ENCODE data around the genes USP38 and REELD1.

DNA sequence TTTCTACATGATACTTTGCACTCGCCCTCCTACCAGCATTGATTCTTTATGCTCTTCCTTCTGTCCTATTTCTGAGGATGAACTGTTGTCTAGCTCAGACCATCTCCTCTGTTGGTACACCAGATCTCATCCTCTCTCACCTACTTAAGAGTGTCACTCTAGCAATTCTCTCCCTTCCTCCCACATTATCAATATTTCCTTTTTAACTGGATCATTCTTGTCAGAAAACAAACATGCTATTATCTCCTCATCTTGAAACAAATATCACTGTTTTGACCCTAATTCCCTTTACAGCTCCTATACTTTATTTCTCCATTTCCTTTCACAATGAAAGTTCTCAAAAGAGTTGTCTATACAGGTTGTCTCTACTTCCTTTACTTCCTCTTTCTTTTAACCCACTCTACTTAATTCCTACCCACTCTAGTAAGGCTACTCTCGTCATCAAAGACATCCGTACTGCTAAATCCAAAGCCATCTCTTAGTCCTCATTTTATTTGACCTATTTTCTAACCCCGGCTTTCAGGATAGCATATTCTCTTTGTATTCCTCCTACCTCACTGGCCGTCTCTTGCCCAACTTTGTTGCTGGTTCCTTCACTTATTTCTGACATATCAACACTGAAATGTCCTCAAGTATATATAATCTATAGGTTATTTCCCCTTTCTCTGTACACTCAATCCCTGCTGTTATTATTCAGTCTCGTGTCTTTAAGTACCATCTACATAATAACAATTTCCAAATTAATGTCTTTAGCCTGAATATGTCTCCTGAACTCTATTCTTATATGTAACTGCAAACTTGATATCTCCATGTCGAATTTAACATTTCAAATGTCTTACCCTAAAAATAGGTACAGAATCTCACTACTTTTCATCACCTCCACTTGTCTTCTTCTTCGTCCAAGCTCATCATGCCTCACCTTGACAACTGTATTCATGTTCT, 496.4 kb downstream of the IL15 start:
- RRBS: no CpG with 5 or more reads among the region's 8 CpGs

DNA sequence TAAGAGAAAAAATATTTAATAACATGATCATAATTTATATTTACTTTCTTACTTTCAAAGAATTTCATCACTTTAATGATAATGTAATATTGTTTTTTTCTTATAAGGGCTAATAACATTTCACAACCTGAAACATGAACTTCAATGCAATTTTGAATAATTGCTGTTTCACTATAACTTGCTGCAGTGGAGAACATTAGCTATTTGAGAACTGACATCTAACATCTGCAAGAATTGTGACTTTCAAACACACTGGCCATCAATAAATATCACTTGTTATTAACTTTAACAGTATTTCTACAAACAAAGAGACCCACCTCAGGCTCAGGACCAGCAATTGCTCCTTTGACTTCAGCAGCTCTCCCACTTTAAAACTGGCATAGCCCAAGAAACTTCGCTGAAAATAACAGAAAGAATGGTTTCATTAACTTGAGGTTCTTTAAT, 540.9 kb downstream of the INPP4B start:
- RRBS: no CpG with 5 or more reads among the region's 1 CpG

DNA sequence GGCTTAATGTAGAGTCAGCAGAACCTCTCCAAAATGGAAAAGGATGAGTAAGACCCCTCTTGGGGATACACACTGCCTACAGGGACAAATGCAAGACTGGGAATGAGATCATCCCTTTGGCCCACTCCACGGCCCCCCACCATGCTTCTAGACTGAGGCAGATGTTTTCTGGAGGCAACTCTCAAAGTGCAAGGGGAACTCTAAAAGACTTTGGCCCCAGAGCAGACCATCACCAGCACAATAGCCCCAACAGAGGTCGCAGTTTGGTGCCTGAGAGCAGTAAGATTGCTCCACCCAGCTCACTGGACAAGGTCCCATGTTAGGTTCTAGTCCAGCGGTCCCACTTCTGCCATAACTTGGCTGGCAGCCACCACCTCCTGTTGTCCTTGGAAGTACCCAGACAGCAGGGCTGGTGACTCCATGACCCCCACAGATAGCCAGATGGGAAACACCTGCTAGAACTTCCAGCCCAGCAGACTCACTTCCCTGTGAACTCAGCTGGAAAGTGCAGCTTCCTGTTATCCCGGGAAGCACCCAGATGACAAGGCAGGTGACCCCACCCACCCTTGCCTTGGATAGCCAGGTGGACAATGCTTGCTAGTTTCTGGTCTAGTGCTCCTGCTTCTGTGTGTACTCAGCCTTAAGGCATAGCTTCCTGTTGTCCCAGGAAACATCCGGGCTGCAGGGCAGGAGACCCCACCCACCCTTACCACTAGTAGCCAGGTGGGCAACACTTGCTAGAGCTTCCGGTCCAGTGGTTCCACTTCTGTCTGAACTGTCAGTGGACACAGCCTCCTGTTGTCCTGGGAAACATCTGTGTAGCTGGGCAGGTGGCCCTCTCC, 372.5 kb downstream of the INPP4B start:
- RRBS: 89% methylated on average over 2 of the region's 6 CpGs

GRCh38 chr4:142703930-142704286, 142.2 kb downstream of the INPP4B start:
- RRBS: no CpG with 5 or more reads among the region's 4 CpGs

GRCh38 chr4:142817245-142817796, 28.8 kb downstream of the INPP4B start:
- RRBS: no CpG with 5 or more reads among the region's 7 CpGs

DNA sequence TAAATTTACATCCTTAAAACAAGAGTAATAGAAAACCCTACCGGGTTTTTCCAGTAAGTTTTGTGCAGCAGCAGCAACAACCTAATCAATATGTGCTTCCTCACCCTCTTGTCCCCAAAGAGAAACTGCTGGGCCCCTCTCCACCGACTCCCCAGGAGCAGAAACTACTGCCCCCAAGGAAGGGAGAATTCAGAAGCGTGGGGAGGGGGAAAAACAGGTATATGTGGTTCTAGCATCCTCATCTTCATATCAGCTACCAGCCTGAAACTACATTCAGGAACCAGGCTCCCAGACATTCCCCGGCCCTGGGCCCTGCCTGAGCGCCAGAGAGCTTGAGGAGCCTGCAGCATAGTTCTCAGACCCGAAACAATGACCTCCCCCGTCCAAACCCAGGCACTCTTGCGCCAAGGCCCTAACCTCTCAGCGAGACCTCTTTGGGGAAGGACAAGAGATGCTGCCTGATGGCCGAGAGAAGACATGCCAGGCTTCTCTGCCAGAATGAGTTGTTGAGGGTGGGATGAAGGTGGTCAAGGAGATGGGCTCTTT, 941 bp downstream of the INPP4B start:
- RRBS: no CpG with 5 or more reads among the region's 10 CpGs

DNA sequence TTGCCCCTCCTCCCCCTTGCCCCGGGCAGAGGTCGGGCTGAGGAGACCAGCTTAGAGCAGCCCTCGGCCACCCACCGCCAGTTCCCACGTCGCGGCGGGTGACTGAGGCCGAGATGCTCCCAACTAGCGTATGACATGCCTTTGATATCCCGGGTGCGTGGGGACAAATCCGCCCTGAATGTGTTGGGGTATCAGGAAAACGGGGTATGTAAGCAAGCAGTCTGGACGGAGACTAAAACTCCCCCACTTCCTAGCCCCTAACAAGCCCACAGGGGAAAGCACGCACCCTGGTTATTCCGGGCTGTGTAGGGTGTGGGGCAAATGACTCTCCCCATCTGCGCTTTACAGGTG, 963 bp upstream of the INPP4B start:
- RRBS: 0% methylated on average over 2 of the region's 18 CpGs

DNA sequence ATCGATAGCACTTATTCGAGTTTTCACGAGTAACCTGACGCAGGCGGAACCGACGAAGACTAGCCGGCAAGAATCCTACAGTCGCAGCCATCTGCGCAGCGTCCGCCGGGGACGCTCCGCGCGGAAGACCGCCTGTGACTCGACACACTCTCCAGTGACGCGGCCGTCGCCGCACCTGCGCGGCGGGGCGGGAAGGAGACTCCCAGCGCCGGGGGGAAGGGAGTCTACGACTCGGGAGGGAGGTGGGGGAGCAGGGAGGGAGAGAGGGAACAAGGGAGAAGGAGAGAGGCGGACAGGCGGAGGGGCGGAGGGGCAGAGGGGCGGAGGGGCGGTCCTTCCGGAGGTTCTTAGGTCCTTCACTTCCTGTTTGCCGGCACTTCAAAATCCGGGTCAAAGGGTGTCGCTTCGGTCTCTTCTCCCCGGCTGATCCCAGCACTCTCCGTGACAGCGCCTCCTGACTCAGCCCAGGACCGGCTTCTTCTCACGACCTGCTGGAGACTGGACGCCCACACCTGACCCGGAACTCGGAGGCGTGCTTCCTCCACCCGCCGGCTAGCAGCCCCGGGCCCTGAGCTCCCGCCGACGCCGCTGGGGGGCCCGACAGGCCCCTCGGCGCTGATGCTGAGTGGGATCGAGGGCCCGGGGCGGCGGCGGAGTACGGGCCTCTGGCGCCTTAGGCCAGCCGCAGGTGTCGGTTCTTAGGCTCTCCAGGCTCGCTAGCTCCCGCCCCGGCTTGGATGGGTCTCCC, at the start of gene USP38:
Gene USP38 (plus strand): TSS at position 376 of the 748 bp plus-strand sequence.
- RRBS: 1% methylated on average over 41 of the region's 73 CpGs

DNA sequence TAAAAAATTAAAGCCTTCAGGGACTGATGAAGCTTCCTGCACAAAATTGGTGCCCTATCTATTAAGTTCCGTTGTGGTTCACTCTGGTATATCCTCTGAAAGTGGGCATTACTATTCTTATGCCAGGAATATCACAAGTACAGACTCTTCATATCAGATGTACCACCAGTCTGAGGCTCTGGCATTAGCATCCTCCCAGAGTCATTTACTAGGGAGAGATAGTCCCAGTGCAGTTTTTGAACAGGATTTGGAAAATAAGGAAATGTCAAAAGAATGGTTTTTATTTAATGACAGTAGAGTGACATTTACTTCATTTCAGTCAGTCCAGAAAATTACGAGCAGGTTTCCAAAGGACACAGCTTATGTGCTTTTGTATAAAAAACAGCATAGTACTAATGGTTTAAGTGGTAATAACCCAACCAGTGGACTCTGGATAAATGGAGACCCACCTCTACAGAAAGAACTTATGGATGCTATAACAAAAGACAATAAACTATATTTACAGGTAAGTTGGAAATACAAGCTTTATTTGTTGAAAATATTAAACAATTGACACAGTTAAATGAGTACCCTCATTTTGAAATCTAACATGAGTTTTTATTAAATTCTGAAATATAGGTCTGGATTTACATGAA, 29.8 kb downstream of the USP38 start:
- RRBS: no CpG with 5 or more reads among the region's 2 CpGs

DNA sequence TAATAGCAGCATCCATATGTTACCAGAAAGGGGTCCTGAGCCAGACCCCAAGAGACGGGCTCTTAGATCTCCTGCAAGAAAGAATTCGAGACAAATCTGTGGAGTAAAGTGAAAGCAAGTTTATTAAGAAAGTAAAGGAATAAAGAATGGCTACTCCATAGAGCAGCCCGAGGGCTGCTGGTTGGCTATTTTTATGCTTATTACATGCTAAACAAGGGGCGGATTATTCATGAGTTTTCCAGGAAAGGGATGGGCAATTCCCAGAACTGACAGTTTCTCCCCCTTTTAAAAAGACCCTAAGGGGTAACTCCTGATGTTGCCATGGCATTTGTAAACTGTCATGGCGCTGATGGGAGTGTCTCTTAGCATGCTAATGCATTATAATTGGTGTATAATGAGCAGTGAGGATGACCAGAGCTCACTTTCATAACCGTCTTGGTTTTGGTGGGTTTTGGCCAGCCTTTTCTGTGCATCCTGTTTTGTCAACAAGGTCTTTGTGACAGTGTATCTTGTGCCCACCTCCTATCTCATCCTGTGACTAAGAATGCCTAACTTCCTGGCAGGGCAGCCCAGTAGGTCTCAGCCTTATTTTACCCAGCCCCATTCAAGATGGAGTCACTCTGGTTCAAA, 25.7 kb downstream of the GAB1 start:
- RRBS: no CpG with 5 or more reads among the region's 6 CpGs

DNA sequence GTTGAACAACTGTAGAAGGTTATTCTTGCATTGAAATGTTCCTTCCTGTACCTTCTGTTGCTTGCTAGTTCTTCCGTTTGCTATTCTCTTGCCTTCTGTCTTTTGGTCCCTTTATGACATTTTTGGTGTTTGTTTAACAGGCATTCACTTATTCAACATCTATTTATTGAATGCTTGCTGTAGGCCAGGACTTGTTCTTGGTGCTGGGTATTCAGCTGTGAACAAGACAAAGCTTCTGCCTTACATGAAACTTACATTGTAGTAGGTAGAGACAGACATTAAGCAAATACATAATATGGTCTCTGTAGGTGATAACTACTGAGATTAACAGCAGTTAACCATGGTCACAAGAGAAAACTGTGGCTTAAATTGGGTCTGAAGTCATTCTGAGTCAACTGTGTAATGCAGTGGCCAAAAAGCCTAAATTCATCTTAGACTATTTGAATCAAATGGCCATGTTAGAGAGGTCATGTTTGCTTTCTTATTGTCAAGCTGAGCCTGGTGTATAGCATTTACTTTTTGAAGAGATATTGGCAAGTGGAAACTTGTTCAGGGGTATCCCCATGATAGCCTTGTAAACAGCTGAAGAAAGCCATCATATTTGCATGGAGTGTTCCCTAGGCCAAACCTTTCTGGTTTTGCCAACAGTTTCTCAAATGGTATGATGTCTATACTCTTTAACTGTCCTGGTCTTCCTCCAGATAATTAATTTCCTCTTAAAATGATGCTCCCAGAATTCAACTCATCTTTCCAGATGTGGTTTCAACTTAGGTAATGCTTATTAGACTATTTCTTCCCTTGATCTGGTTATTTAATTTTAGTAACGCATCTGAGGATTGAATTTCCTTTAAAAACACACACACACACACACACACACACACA, 35.8 kb downstream of the GAB1 start:
- RRBS: no CpG with 5 or more reads among the region's 2 CpGs

- RRBS: no CpG with 5 or more reads among the region's 2 CpGs
Measured at GRCh38 chr4:143420244-143420643, 83.6 kb downstream of the GAB1 start.

DNA sequence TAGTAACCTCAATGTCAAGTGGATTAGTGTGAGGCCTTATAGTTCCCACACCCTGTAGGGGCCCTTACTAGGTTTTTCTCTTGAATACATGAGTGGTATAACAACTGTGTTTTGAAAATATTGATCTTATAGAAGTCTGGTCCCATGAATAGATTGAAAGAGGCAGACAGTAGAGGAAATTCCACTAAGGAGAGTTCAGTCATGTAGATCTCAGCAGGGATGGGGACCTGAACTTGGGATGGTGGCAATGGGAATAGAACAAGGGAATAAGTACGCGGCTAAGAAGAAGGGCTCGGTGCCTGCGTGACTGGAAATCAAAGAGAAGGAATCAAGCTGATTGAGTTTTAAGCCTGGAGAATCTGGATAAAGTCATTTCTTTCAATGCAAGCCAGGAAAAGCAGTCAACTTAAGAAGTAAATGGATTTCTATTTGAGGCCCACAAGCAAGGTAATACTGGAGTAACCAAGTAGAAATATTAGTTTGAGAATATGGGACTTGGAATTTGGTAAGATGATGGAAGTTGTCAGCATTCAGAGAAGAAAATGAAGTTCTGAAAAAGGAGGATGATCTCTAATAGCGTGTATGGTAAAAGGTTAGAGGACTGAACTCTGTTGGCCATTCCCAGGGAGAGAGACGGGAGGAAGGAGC, 77.1 kb upstream of the SMARCA5 start:
- RRBS: no CpG with 5 or more reads among the region's 6 CpGs

- RRBS: no CpG with 5 or more reads among the region's 7 CpGs
Measured at GRCh38 chr4:145546475-145546957, 64.9 kb downstream of the SMAD1 start.

DNA sequence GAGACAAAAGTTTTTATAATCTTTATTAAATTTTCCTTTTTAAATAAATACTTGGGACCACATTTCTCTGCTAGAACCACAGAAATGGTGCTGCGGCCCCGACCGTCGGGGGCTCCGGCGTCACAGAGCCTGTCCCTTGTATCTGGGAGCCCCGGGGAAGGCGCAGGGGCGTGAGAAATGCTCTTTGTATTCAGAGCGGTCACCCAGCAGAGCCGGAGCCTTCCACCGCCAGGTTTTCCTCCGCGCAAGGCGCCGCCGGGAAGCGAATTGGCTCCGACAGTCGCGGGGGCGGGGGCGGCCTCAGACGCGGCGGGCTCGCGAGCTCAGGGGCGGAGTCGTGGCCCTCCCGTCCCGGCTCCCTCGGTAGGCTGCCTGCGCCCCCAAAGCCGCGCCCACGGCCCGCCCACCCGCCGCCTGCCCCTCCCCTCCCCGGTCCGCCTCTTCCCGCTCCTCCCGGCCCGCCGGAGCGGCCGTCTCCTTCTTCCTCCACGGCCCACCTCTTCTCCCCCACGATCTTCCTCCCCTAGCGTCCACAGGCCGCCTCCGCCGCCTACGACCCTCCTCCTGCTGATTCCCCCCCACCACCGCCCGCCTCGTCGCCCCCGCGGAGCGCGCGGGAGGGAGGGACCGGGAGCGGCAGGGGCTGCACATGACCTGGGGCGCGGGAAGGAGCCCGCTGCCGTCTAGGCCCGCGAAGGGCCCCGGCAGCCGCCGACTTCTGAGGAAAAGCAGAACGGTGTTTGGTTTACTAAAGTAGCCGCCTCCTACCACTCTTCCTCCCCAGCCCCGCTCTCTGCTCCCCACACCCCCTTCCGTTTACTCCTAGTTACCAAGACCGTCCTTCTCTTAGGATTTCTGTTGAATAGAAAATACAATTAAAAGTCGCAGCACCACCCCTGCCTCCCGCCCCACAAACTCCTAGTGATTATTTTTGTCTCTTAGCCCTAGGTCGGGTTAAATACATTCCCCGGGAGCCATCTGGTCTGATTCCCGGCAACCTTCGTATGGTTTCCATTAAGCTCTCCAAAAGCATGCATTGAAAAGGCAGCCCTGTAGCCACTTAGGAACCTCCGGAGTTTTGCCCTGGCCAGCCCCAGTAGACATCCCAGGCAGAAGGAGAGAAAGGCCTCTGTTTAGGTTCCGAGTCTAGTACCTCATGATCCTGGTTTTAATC, 53.2 kb downstream of the C4orf51 start:
- RRBS: 2% methylated on average over 39 of the region's 88 CpGs

GRCh38 chr4:145736292-145736853, 56.4 kb downstream of the C4orf51 start:
- RRBS: no CpG with 5 or more reads among the region's 7 CpGs

- RRBS: no CpG with 5 or more reads among the region's 1 CpG
Measured at GRCh38 chr4:146108801-146109166, 66.7 kb upstream of the LSM6 start.

- RRBS: no CpG with 5 or more reads among the region's 4 CpGs
Measured at GRCh38 chr4:146214302-146214645, at the start of gene REELD1. REELD1 (plus strand) TSS chr4:146214538.

DNA sequence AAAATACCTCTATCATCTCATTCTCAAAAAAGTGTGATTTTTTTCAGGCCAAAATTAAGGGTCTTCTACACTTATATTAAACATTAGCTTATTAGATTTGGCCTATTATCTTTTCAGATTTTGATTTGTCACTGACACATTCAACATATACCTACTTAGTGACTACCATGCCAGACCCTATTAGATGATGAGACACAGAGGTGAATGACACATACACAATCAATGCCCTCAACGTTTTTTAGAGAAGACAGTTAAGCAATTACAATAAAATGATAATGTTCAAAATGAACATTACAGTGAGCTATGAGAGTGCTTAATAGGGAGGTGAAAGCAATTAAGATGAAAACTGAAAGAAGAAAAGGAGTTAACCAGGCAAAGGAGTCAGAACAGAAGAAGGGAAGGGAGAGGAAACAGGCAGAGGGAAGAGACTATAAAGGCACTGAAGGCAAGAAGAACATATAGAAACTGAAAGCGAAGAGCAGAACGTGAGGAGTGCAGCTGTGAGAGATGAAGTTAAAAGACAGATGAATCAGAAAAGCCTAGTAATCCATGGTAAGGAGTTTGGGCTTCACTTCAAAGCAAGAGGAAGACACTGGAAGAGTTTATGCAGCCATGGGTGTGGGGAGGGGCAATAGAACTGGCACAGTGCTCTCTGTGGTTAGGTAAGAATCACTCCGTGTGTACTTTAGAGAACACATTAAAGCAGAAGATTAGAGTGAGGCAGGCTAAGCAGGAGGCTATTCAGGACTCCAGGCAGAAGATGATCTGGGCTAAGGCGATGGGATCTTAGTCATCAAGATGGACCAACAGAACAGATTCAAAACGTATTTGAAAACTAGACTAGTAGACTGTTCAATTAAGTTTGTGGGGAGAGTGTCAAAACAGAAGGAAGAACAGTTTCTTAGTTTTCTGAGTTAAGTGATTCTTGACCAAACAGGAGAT, 119.1 kb downstream of the REELD1 start:
- RRBS: no CpG with 5 or more reads among the region's 6 CpGs

GRCh38 chr4:147096759-147097162, 151.1 kb upstream of the TTC29 start:
- RRBS: no CpG with 5 or more reads among the region's 2 CpGs